Metastatic Breast Carcinoma in the Ovary (tissue), 3 donors: ENCODE results near the genes NUFIP2, GIT1, ANKRD13B, EFCAB5 and NSRP1.

DNA sequence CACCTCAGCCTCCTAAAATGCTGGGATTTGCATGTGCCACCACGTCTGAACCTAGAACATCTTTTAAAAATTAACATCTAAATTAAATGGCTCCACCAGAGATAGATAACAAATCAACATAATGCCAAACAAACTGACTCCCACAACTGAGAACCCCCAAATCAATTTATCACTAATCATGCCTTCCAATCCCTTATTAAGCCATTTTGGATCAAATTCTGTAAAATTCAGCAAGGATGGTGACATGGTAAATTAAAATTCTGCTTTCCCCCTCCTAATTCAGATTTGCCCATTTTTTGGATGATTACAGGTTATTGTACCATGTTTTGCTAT, 16.7 kb downstream of the NUFIP2 start:
- PRO-cap, 3 experiments: no peak in any of the 3 experiments

GRCh38 chr17:29279027-29279978, 14.6 kb downstream of the NUFIP2 start:
- PRO-cap, 3 experiments: no peak in any of the 3 experiments

DNA sequence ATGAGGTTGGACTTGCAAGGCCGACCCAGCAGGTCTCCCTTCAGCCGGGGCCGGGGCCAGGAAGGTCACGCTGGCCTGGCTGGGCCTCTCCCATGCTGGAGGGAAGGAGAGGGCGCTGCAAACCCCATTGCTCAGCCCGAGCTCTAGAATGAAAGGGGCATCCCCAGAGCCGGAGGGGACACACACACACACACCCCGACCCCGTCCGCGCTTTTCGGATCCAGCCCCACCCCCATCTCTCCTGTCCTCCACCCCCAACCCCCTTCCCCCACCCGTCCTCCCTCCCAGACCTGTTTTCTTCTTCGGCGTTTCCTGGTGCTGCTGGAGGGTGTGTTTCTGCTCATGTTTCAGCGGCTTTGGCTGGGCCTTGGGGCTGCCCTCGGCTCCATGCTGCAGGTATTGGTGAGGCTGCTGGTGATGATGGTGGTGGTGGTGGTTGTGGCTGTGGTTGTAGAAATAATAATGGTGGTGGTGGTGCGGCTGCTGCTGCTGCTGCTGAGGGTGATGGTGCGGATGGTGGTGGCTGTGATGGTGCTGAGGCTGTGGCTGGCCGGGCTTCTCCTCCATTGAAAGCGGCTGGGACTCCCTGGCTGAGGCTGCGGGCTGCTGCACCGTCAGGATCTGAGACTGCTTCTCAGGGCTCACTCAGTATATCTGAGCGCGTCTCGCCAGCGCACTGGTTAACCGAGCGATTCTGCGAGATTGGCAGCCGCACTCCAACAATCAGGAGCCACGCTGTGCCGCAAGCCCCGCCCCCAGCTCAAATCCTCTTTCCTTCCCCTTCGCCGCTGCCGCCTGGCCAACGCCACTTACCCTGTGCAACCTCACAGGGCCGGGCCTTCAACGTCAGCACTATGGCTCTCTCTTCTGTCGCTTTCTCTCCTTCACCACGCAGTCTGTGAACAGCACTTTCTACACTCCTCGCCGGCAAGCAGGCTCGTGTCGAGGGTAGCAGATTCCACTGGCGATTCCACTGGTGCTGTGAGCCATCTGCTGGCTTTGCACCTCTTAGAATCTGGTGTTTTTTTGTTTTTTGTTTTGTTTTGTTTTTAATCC, at the start of gene NUFIP2:
Gene NUFIP2 (minus strand): TSS at position 656 of the 1,056 bp plus-strand sequence.
- PRO-cap, 3 experiments: peak in 3 of 3 experiments; most common plus-strand start position 293 of the sequence (in 3); most common minus-strand start position 623 of the sequence (in 3)

GRCh38 chr17:29391442-29391723, 1.2 kb downstream of the TAOK1 start:
- PRO-cap, 3 experiments: no peak in any of the 3 experiments

DNA sequence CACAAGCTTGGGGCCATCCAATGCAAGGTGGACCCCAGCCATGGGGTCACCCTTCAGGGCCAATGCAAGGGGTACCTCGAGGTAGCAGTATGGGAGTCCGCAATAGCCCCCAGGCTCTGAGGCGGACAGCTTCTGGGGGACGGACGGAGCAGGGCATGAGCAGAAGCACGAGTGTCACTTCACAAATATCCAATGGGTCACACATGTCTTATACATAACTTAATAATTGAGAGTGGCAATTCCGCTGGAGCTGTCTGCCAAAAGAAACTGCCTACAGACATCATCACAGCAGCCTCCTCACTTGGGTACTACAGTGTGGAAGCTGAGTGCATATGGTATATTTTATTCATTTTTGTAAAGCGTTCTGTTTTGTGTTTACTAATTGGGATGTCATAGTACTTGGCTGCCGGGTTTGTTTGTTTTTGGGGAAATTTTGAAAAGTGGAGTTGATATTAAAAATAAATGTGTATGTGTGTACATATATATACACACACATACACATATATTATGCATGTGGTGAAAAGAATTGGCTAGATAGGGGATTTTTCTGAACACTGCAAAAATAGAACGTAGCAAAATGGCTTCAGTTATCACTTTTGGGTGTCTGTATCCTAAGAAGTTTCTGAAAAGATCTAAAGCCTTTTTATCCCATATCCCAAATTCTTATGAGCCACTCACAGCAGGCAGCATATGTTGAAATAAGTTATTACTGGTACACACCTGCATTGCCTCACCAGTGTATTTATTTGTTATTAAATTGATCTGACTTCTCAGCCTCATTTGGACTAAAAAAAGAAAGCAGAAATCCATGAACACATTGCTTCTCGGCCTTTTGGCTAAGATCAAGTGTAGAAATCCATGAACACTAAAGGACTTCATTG, 23.8 kb downstream of the ABHD15 start:
- PRO-cap, 3 experiments: no peak in any of the 3 experiments

GRCh38 chr17:29543686-29544467, 23.0 kb downstream of the ABHD15 start:
- PRO-cap, 3 experiments: no peak in any of the 3 experiments

GRCh38 chr17:29546071-29547200, 20.4 kb downstream of the ABHD15 start:
- PRO-cap, 3 experiments: no peak in any of the 3 experiments

DNA sequence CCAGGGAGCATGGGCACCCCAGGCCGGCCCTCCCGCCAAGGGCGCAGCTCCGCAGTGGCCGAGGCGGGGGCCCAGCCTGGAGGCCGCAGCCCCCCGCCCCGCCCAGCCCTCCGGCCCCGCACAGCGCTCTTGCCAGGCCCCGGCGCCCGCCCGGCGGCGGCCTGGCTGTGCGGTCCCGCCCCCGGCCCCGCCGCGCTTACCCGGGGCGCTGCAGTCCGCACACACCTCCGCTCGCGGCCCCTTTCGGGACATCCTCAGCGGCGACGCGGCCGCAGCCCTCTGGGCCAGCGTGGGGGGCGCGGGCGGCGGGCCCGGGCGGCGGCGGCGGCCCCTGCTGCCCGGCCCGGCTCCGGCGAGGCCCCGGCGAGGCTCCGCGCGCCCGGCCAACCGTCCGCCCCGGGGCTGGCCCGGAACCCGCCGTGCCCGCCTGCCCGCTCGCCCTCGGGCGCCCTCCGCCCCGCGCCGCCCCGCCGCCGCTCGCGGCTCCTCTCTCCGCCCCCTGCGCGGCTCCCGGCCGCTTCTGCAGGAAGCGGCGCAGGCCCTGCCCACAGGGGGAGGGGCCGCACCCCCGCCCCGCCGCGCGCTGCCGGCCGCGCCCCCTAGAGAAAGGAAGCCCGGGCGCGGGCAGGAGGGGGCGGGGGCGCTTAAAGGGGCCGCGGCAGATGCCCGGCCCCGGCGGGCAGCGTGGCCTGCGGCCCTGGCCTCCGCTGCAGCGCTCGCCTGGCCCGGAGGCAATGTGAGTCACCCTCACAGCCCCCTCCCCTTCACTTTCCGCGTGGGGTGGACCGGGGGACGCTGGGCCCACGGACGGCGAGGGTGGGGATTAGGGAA, at the start of gene GIT1:
Gene GIT1 (minus strand): TSS at position 522 of the 831 bp plus-strand sequence.
- PRO-cap, 3 experiments: peak in 3 of 3 experiments; most common plus-strand start position 647 of the sequence (in 3); most common minus-strand start position 522 of the sequence (in 3)

DNA sequence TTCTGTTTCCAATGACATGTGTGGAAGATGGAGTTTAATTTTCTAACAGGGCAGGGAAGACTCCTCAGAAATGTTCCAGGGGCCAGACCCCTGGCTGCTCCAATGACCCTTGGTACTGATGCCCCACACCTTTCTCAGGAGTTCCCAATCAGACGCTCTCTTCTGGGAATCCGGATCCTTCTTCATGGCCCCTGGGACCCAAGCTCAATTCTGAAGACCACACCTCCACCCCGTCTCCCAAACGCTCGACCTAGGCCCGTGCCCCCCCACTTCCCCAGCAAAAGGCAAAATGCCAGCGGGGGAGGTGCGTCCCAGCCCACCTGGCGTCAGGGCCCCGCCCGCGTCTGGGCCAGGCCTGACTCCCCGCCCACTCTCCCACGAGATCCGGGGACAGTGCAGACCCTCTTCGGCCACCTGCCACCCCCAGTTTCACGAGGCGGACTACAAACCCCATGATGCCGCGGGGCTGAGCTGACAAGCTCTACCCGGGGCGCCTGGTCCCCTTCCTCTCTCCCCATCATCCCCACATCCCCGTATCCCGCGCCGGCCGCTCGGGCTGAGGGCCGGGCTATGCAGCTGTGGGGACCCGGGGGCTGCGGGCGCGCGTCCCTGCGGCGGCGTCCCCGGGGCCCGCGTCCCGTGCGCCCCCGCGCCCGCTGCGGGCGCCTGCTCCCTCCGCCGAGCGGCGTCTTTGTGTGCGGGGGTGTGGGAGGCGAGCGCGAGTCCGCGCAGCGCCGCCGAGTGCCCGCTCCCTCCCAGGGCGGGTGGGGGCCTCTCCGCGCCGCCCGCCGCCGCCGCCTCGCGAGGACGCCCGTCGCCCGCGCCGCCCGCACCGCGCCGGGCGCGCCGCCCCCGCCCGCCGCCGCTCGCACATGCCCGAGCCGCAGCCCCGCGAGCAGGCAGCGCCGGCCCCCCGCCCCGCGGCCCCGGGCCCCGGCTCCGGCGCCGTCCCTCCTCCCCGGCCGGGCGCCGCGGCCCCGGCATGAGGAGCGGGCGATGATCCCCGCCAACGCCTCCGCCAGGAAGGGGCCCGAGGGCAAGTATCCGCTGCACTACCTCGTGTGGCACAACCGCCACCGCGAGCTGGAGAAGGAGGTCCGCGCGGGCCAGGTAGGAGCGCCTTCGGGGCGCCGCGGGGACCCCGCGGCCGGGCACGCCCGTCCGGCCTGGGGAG, at the start of gene ANKRD13B:
Gene ANKRD13B (plus strand): TSS at position 507 of the 1,174 bp plus-strand sequence.
- PRO-cap, 3 experiments: peak in 2 of 3 experiments; most common plus-strand start position 380 of the sequence (in 1)

DNA sequence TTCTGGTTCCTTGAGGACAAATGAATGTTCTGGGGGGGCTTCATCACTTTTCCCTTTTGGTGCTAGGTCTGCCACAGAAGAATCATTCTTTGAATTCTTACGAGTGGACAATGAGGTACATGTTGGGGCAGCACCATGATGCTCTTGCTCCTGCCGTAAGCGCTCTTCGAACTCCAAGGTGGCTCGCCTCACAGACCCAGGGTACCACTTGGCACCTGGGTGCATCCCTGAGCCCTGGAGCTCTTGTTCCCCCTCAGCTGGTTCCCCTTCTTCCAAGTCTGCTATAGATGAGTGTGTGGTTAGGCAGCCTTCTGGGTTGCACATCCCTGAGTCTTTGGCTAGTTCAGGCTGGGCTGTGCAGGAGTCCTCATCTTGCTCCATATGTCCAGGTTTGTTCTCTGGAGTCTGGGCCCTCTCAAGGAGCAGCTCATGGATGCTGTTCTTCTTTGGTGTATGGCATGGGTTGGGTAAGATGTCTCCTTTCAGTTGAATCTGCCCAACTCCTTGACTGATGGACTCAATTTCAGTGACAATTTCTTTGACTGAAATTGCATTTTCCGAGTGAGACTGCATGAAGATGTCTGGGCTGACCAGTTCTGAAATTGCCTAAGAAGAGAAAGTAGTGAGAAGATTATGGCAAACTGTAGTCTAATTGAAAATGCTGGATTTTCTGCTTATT, 9.8 kb upstream of the CORO6 start:
- PRO-cap, 3 experiments: no peak in any of the 3 experiments

DNA sequence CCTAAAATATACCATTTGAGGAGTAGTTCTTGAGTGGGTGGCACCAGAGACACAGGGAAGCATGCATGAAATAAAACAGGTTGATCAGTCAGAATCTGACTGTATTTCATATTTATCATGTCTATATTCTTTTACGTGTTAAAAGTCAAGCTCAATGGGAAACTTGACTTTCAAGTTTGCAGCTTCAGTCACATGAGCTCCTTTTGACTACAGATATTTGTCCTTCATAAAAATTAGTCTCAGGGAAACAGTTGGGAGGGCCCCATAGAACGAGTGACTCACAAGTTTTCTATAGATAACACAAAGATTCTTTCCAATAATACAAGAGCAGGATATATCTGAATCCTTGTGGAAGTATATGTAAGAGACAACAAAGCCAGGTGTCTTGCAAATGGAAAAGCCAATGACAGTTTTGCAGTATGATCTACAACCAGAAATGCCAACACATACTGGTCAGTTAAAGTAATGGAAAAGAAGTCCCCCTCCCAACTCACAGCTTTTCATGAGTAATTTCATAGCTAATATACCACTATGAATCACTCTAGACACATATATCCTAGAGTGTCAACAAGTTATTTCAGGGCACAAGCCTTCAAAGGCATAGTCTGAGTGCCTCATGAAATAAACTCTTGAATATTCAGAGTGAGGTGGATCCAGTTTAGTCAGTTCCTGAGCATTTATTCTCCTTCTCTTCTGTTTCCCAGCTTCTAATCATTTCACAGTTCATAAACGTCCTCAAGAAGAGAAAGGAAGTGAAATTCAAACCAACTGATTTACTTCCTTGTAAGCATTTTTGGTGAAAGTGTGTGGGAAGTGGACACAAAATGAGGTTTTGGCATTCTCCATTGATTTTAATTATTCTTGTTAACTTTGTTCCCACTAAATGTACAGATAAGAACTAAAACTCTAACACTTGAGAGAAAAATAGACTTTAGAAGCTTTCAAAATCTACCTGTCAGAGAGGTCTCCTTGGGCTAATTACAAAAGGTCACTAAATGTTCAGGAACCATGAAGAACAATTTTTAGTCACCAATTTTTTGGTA, 42.5 kb upstream of the CORO6 start:
- PRO-cap, 3 experiments: no peak in any of the 3 experiments

DNA sequence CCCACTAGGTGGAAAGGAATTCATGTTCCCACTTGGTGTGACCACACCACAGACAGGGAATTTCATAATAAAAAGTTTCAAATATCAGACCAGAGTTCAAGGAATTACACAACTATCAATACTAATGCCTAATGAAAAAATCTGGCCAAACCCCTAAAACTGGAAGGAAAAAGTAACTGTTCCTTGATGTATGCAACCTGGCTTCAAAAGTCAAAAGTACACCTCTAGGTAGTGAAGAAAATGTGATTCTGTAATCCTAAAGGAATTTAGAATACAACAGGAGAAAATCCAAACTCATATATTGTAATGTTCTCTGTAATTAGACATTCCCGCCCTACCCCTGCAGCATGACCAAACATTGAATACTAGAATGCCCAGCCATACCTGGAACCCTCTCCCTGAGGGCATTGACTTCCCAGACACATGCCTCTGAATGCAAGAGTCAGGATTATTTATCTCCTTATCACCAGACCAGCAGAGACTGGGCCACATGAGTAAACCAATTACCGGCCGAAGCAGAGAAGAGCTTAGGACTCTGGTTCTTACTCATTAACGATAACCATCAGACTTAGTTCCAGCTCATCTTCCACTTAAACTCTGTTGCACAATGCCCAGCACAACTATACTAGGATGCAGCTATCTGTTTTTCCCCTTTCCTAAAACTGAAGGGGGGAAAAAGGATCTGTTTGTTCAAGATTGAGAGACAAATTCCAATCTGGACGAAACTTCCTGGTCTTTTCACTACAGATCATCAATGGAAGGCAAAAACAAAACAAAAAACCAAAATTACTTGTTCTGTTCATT, 88.1 kb upstream of the CORO6 start:
- PRO-cap, 3 experiments: no peak in any of the 3 experiments

DNA sequence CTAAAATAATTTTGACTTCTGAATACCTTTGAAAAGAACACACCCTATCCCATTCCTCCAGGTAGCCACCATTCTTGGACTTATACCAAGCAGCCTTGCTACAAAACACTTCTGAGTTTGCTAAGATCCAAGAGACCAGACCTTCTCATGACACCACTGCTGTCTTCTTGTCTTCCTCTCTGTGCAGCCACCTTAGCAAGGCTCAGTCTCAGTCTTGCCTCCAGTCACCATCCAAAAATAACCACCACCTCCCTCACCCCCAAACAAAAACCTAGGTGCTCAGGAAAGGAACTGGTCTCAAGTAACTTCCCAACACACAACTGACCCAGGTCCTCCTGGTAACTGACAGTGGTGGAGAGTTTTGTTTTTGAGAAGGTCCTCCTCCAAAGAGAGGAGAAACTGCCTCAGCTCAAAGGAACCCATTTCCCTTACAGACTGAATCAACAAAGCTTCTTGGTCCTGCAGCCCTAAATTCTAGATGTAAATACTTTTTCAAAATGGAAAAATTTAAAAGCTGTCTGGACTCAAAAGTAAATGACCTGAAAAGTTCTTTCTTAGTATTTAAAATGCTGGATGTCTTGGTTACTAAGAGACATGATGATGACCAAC, 91.0 kb upstream of the CORO6 start:
- PRO-cap, 3 experiments: no peak in any of the 3 experiments

- PRO-cap, 3 experiments: no peak in any of the 3 experiments
Measured at GRCh38 chr17:29739837-29740759, 117.4 kb upstream of the CORO6 start.

DNA sequence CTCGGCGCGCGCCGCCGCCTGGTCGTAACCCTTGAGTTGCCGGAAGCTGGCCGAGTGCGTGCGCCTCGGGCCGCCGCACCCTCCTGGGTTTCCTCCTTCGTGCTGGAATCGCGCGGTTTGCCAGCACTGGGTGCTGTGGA, 118 bp upstream of the SSH2 start:
- PRO-cap, 3 experiments: peak in 3 of 3 experiments; most common plus-strand start position 34 of the sequence (in 3)

- PRO-cap, 3 experiments: no peak in any of the 3 experiments
Measured at GRCh38 chr17:29941332-29941888, at the start of gene EFCAB5. Gene EFCAB5, plus strand, starts transcription at chr17:29941634.

- PRO-cap, 3 experiments: peak in 3 of 3 experiments; most common plus-strand start chr17:30116829 (in 3); most common minus-strand start chr17:30116716 (in 3)
Measured at GRCh38 chr17:30116614-30117776, at the start of gene NSRP1. Gene NSRP1, plus strand, starts transcription at chr17:30116816.

DNA sequence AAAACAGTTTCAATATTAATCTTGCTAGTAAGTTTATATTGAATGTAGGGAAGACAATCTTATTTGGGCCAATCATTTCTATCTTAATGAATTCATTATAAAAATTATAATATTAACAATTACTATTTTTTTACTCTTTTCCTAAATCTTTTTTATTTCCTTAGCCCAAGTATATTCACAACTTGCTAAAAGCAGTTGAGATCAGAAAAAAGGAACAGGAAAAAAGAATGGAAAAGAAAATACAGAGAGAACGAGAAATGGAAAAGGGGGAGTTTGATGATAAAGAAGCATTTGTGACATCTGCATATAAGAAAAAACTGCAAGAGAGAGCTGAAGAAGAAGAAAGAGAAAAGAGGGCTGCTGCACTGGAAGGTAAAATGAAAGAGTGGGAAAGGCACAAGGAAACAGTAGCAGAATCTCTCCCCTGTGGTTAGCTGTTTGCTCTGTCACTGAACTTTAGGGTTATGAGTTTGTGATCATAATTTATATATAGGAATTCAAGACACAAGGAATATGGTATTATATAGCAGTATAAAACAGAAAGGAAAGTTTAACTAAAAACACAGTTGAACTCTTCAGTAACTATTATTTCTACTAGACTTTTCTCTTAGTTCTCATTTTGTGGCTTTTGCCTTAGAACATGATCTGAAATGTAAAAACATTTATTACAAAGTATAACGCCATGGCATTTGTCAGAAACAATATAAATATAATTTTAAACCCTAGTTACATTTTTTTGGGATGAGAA, 56.4 kb downstream of the SLC6A4 start:
- PRO-cap, 3 experiments: no peak in any of the 3 experiments

DNA sequence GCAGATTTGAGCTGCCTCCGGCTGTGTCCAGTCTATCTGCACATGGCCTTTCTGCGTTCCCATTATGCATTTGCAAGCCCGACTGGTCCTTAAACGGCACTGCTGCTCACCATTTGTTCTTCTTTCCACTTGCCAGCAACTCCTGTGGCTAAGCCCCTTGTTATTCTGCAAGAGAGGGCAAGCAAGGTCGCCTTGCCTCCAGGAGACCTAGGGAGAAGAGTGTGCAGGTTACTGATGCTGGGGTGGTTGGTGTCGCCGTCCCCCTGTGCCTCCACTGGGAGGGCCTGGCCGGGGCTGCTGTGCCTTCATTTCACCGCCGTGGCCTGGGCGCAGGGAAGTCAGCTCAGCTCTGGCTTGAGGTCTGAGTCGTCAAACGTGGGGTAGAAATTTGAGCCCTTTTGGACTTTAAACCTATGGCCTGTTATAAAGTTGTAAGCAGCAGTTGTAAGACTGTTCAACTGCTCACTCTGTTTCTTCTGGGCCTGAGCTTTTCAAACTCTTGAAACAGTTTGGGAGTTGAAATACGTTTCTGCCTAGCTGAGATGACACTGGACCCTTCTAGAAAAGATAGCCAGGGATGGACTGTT, 12.7 kb downstream of the SLC6A4 start:
- PRO-cap, 3 experiments: no peak in any of the 3 experiments

DNA sequence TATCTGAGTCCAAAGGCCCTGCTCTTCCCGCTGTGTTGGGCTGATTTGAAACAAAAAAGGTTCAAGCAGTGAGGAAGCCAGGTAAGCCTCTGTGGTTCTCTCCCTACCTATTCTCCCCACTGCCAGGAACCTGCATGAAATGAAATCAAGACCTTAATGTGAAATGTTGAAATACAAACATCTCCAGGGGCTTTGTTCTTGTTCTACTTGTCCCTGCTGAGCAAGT, 7.6 kb upstream of the SLC6A4 start:
- PRO-cap, 3 experiments: peak in 2 of 3 experiments; most common minus-strand start position 117 of the sequence (in 1)